Gastrocnemius medialis (tissue), 3 donors: ENCODE measurements around a stretch of chr17.

DNA sequence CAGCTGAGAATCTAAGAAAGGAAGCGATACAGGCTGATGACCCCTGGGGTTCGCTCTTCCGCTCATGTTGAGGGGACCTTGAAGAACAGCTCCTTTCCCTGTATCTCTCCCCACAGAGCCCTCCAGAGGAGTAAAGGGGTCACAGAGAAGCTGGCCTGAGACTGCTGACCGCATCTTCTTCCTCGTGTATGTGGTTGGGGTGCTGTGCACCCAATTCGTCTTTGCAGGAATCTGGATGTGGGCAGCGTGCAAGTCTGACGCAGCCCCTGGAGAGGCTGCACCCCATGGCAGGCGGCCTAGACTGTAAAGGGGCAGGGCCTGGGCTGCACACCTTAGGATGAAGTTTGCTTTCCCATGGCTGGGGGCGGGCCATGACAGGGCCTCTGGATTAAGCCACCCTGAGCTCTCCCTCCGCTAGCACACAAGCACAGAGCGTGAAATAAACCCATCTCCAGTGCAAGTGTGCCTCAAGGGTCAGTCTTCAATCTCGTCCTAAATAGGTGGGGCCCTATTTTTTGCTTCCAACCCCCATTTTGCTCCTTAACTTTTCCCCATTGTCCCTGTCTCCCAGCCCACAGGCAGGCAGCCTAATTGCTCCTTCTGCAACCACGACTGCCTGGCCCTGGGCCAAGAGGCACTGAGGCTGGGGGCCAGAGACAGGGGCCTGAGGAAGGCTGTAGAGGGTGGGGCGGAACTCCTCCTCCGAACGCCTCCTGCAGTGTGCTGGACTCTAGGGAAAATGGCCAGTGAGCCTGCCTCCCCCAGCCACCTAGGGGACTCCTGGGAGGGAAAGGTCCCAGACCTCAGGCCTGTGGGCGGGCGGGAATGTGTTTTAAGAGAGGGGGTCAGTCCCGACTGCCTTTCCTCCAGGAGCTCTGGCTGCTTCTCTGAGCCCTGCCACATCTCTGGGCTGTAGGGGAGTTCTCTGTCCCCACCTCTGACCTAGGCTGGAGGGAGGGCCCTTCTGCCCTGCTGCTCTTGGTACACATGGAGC lies 3.7 kb downstream of the ZACN start:
- PRO-cap, result no peak
- RAMPAGE, long total RNA, 3 experiments, result no peak in any of the 3 experiments

- PRO-cap, result no peak
- RAMPAGE, long total RNA, 3 experiments, result no peak in any of the 3 experiments
These were observed 18.1 kb downstream of the RNF157 start for GRCh38 chr17:76222076-76222640.

DNA sequence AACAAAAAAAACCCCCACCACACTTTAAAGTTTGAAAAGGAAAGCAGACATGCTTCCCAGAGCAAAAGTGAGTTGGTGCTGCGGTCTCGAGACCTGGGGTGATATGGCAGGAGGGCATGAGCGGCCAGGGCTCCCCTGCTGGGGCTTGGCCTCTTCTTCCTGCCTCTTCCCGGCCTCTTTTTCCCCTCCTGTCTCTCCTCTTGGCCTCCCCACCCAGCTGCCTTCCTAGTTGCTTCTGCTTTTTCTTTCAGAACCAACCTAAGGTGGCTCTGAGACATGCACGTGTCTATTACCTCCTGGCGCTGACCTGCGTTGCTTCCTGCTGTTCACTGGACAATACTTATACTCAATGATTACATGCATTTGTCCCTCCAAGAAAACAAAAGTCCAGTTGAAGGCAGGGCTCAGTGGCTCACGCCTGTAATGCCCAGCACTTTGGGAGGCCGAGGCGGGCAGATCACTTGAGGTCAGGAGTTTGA lies 1.8 kb downstream of the QRICH2 start:
- PRO-cap, result no peak
- RAMPAGE, long total RNA, 3 experiments, result no peak in any of the 3 experiments

GRCh38 chr17:76382343-76382639 lies 2.1 kb upstream of the SPHK1 start:
- PRO-cap, result no peak
- RAMPAGE, long total RNA, 3 experiments, result no peak in any of the 3 experiments

DNA sequence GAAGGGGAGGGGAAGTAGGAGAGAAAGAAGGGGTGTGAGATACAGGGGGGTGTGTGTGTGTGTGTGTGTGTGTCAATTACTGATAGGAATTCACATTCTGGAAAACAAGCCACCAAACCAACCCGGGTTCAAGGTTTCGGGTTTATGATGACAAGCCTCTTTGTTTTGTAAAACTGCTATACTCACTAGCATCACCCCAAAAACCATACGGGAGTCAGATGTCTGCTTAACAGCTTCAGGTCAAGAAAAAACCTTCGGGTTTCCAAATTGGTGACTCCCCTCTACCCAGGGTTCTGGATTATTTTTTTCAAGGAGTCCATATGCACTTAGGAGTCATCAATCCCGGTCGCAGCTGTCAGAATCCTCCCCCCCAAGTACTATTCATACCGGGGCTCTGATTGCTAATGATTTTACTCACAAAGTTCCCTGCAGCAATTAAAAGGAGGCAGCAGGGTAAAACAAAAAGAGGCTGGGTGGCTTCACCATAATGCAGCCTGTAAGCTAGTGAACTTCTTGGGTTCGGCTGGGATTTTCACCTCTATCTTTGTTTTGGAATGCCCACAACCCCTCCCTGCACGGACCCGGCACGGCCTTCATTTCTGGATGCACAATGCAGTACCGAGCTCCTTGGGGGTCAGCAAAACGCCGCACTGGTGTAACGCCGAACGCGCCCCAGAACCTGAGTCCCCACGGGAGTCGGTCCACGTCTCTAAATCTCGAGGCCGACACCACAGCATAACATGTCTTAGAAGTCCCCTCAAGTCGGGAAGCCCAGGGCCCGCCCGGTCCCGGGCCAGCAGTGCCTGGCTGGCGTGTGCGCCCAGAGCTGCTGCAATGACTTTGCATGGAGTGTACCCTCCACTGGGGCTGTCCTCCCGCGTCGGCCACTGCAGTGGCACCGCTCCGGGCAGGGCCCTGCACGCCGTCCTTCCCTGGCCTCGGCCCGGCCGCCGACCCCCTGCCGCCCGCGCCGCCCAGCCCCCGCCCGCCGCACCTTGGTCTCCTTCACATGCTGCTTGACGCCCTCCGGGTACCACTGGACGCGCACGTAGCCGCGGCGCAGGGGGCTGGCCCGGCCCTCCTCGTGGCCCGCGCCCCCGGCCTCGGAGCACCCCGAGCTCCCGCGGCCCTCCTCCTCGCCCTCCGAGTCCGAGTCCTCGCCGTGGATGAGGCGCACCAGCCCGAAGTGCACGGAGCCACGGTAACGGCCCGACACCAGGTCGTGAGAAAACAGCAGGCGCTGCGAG lies 798 bp downstream of the UBE2O start:
- PRO-cap, result no peak
- RAMPAGE, long total RNA, 3 experiments, result no peak in any of the 3 experiments

- PRO-cap, result no peak
- RAMPAGE, long total RNA, 3 experiments, result no peak in any of the 3 experiments
These were observed 2.1 kb downstream of the RHBDF2 start for GRCh38 chr17:76498777-76499873.

DNA sequence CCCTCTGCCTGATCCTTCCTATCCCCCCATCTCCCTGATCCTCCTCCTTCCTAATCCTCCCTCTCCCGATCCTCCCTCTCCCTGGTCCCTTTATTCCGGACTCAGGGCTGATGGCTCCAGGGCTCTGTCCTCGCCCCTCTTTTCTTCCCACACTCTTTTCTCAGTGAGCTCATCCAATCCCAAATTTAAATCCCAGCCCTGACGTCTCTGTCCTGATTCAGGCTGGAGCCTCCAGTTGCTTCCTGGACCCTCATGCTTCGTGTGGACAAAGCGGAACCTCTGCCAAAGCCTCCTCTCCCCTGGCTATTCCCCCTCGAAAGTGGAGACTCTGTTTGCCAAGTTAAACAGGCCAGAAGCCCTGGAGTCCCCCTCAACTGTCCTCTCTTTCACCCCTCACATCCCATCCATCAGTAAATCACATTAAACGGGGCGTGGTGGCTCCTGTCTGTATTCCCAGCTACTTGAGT lies 18.1 kb downstream of the CYGB start:
- PRO-cap, result no peak
- RAMPAGE, long total RNA, 3 experiments, result no peak in any of the 3 experiments

DNA sequence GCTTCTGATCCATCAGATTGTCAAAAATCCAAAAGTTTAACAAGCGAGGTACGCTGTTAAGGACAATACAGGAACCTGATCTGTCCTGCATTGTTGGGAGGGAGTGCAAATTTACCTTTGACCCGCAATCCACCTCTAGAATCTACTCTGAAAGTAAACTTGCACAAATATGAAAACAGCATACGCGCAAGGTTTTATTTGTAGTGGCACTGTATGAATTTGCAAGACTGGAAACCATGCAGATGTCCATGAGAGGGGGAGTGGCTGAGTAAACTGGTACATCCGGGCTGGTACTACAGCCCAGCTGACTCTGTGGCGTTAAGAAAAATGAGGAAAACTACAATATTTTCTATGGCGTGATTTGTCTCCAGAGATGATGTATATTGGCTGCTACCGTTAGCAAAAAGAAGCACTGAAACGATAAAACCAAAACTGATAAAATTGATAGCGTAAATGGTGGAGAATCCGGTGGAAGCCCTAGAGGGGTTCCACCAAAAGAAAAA lies 28.9 kb upstream of the ST6GALNAC1 start:
- PRO-cap, result no peak
- RAMPAGE, long total RNA, 3 experiments, result no peak in any of the 3 experiments

DNA sequence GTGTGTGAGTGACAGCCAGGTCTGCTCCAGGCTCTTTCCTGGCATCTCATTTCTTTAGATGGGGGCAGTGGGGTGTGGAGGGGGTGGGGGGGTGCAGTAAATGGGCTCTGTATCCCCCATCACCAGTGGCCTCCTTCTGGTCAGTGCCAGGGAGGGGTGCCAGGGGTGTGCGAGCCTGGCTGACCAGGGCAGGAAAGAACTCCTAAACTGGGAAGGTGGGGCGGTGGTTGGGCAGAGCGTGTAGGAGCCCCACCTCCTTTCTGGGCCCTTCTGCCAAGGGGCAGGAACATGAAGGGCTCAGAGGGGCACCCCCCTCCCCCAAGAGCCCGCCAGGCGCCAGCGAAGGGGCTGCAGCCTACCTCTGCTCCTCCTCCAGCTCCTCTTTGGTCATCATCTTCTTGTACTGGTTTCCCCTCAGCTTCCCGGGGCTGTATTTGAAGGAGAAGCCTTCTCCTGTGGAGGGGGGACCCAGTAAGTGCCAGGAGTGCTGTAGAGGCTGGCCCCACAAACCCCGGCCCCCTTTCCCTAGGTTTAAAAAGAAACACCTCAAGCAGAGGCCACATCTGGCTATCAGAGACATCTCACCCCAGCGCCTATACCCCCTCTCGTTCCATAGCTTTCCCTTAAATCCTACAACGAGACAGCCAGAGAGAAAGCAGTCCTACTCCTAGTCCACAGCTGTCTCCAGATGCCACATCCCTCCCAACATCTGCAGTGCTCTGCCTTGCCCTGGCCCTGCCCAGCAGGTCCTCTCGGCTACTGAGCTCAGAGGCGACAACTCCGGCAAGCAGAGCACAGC lies 25.9 kb downstream of the MXRA7 start:
- PRO-cap, result no peak
- RAMPAGE, long total RNA, 3 experiments, result no peak in any of the 3 experiments

DNA sequence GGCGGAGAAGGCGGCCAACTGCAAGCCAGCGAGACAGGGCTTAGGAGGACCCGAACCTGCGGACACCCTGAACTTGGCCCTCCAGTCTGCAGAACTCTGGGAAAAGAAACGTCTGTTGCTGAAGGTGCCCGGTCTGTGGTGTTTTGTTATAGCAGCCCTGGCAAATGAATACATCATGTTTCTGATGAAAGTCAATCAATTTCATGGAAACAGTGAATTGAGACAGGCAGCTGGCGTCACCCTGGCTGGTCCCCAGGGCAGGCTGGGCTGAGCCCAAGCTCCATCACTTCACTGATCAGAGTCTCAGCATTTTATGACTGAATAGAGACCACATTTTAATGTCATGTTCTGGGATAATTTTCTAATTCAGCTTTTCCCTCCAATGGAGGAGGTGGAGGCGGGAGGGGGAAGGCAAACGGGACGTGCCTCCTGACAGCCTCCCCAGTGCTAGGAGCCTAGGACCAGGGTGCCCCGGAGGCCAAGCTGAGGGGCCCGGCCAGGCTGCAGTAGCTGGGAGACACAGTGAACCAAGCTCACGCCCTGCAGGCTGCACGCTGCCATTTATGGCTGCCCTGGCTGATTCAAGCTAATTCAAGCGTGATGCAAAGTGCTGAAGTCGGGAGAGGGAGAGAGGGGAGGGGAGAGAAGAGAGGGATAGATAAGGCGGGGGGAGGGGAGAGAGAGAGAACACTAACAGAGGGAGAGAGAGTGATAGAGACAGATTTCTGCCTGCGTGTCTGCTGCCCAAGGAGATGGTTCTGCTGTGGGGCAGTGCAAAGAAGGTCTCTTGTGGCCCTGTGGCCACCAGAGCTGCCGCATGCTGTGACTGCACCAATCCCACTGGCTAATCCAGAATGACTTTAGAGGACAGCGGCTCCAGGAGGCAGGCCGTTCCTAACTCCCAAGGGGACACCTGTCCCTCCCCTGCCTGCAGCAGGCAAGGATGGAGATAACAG lies 13.2 kb downstream of the MXRA7 start:
- PRO-cap, result no peak
- RAMPAGE, long total RNA, 3 experiments, result no peak in any of the 3 experiments

GRCh38 chr17:76721811-76722574 lies 4.4 kb downstream of the JMJD6 start:
- PRO-cap, result no peak
- RAMPAGE, long total RNA, 3 experiments, result no peak in any of the 3 experiments

- PRO-cap, result no peak
- RAMPAGE, long total RNA, 3 experiments, result no peak in any of the 3 experiments
These were observed 4.9 kb downstream of the METTL23 start for GRCh38 chr17:76731433-76732114.

GRCh38 chr17:76734337-76735407 lies 2.5 kb downstream of the SRSF2 start:
- PRO-cap, result no peak
- RAMPAGE, long total RNA, 3 experiments, result no peak in any of the 3 experiments

DNA sequence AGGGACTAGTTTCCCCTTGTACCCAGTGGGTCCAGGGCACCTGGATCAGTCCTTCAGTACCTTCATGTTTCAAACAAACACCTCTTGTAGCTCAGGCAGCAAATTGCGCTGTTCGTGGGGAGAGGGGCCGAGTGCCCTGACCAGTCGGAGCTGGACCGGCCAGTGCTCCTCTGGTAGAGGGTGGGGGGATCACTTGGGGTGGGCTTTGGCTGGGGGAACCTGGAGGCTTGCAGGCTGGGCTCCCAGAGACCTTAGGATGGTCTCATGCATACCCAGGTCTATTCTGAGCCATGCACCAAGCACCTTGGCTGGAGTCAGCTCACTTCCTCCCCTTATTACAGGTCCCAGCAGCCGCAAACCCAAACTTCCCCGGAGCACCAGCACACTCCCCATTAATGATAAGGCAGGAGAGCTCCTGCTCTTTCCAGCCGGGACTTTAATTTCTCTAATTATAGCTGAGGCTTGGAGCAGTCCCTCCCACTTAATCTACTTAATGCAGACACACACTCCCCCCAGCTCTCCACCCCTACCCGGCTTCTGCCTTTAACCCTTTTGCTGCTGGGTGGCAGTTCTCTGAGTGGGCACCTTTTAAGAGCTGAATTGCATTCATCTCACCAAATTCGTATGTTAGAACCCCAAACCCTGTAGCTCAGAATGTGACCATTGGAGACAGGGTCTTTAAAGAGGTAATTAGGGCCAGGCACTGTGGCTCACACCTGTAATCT lies 26.3 kb upstream of the MGAT5B start:
- PRO-cap, result no peak
- RAMPAGE, long total RNA, 3 experiments, result no peak in any of the 3 experiments

DNA sequence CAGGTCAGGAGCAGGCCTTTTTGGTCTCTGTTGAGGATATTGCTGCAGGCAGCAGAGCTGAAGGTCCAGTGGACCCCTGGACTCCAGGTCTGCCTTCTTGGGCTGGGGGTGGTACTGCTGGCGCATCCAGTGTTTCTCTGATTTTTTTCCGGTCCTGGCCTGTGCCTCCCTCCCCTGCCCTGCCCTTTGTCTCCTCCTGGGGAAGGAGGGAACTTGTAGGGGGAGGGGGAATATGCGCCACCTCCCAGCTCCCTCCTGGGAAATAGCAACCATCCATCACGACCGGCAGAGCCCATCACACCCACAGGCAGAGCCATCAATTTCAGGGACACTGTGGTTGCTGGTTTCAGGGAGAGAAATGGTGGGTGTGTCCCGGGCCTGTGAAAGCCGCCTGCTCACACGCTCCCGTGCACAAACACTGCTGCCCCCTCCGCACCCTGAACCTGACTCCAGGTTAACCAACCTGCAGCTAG lies 17.2 kb downstream of the MGAT5B start:
- PRO-cap, result no peak
- RAMPAGE, long total RNA, 3 experiments, result no peak in any of the 3 experiments

DNA sequence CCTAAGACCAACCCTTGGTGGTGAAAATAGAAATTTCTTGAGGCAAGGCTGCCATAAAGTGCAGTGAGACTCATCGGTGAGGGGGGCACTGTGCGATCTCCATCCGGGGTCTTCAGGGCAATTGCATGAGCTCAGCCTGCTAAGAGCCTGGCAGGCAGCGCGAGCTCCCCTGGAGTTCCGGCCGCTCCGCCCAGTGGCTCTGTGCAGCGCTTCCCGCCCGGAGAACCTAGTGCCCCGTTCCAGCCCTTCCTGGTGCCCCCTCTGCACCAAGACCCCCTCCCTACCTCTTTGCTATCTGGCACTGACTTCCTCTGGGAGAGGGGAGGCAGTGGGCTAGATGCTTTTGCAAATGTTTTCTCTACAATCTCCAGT lies 101.2 kb downstream of the MGAT5B start:
- PRO-cap, result no peak
- RAMPAGE, long total RNA, 3 experiments, result no peak in any of the 3 experiments

DNA sequence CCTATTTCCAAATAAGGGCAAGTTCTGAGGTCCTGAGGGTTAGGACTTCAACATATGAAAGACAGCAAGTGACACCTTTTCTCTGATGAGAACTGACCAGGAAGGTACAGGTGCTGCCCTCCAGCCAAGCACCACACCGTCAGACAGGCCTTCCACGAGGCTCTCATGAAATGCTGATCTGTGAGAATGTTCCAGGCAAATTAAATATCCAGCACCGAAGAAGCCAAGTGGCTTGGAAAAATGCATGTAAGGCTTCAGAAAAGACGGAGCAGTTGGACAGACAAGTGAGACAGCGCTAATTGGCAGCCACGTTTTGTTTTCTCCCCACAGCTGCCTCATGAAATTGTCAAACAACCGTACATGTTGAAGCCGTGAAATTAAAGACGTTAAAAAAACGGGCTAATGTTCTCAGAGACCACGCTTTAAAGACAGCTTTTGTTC lies 70.5 kb upstream of the SEC14L1 start:
- PRO-cap, result no peak
- RAMPAGE, long total RNA, 3 experiments, result no peak in any of the 3 experiments

GRCh38 chr17:77088342-77089696 lies 52.0 kb upstream of the SEC14L1 start:
- PRO-cap, result bidirectional peak, plus-strand start at chr17:77088745, minus-strand start at chr17:77088617
- RAMPAGE, long total RNA, 3 experiments, result start-site peak on the plus strand in 1 of 3 experiments, at chr17:77088738-77088795 at its widest, 21 reads per replicate

DNA sequence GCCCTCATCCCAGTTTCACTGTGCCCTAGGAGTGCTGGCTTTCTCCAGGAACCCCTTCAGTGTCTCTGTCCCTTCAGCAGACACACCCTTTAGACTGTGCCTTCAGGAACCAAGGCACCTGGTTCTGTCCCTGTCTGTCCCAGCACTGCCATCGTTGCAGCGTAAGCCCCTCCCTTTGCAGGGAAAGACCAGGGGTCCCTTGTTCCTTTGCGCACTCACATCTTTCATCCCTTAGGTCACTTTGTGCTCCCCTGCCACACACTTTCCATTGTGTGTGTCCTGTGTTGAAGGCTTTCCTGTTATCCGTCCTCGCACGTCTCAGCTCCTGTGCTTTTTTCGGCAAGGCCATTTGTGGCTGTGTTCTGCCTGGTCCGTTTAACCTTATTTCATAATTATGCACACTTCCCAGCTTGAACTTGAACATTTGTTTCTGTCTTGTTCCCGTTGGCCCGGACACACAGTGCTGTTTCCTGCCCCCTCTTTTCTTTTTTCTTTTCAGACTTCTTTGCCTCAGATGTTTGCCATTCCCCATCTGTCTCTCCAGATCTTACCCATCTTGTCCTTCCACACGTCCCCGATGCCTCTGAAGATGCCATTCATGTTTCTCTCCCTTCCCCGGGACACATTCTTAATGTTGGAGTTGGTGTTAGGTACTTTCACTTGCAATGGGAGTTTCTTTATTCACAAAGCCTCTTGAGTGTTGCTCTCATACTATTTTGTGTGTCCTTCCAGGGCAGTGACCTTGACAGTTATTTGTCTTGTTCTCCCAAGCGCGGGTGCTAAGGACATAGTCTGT lies 8.0 kb downstream of the SEC14L1 start:
- PRO-cap, result no peak
- RAMPAGE, long total RNA, 3 experiments, result no peak in any of the 3 experiments

DNA sequence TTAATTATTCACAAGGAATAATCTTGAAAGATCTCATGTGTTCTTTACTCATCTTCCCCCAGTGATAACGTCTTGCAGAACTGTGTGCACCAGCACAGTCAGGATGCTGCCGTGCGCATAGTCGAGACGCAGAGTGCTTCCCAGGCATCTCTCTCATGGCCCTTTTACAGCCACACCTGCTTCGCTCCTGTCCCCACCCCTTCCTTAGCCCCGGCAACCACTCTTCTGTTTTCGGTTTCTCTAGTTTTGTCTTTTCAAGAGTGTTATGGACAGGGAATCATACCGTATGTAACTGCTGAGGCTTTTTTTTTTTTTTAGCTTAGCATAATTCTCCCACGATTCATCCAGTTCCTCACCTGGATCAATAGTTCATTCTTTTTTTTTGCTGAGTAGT lies 47.3 kb downstream of the SEC14L1 start:
- PRO-cap, result no peak
- RAMPAGE, long total RNA, 3 experiments, result no peak in any of the 3 experiments